Tongue (tissue), 2 donors: ENCODE data around the genes TMEM106C and LALBA.

- RAMPAGE, long total RNA, result no peak
Observed at GRCh38 chr12:47104747-47105480, 25.2 kb upstream of the AMIGO2 start.

DNA sequence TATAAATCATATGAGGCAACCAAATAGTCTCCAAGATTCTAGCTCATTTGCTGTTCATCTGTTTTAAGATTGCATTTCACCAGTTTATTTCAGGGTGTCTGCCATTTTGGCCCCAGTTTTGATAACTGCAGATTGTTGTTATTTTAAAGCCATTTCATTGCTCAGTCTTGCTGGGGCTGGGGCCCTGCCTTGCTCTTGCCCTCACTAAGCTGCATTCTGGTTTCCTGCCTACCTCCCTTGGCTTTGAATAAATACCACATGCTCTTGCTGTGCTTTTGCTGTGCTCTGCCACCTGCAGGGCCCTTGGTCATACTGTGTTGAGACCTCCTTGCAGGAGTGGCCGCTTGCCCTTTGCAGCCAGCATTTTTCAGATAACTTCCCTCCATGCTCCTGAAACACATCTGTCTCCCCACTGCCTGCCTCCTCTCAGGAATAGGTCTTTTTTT lies 114.0 kb upstream of the AMIGO2 start:
- RAMPAGE, long total RNA, result no peak

GRCh38 chr12:47222887-47223353 lies 143.2 kb upstream of the AMIGO2 start:
- RAMPAGE, long total RNA, result no peak

DNA sequence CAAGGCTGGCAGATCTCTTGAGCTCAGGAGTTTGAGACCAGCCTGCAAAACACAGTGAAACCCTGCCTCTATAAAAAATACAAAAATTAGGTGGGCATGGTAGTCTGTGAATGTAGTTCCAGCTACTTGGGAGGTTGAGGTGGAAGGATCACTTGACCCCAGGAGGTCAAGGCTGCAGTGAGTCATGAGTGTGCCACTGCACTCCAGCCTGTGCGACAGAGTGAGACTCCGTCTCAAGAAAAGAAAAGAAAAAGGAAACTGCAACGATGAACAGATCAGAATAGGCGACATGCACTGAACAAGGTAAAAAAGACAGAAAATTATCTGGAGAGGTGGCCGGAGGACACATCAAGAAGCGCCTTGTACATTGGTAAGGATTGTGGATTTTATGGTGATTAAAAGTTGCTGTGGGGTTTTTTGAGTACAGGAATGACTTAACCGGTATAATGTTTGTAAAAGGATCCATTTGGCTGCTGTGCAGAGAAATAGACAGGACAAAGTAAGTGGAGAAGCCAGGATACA lies 273.8 kb upstream of the AMIGO2 start:
- RAMPAGE, long total RNA, result no peak

DNA sequence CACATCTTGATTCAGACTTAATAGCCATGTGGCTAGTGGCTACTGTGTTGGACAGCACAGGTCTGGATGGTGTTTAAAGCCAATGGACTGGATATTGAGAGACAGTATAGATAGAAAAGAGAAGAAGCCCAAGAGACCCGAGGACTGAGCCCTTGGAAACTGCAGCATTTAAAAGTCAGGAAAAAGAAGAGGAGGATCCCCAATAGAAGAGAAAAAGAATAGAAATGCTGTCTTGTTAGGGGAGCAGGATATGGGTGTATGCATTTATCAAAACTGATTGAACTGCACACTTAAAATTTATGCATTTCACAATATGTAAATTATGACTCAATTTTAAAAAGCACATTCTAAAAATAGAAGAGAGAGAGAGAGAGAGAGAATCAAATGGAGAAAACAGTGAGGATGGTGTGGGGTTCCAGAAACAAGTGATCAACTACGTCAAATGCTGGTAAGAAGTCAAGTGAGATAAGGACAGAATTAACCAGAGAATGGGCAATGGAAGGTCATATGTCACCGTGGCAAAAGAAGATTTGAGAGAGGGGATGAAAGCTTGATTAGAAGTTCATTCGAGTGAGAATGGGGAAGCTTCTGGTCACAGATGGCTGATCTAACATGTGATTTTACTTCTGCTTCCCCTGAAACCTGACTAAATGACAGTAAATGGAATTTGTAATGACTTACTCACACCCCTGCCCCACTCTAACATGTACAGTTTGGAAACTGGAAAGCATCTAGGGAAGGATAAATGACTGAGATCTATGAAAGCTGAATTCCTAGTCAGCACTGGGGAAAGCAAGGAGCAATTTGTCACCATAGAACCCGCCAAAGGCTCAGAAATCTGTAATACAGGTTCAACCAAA lies 276.4 kb upstream of the AMIGO2 start:
- RAMPAGE, long total RNA, result no peak

GRCh38 chr12:47377332-47378057 lies 297.7 kb upstream of the AMIGO2 start:
- RAMPAGE, long total RNA, result no peak

GRCh38 chr12:47393006-47393287 lies 312.9 kb downstream of the RPAP3 start:
- RAMPAGE, long total RNA, result no peak

DNA sequence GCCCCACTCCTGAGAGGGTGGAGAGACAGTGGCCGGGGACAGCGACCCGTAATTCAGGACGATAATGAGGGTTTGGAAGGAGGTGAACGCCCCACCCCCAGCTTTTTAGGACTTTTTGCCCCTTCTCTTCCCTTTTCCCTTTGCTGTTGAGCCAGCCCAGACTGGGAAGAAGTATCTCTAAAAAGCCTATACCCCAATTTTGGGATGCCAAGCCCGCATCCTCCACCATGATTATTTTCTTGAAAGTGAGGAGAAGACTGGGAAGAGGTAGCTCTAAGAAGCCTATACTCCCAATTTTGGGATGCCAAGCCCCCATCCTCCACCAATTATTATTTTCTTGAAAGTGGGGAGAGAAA lies 1.0 kb upstream of the RAPGEF3 start:
- RAMPAGE, long total RNA, result no peak

DNA sequence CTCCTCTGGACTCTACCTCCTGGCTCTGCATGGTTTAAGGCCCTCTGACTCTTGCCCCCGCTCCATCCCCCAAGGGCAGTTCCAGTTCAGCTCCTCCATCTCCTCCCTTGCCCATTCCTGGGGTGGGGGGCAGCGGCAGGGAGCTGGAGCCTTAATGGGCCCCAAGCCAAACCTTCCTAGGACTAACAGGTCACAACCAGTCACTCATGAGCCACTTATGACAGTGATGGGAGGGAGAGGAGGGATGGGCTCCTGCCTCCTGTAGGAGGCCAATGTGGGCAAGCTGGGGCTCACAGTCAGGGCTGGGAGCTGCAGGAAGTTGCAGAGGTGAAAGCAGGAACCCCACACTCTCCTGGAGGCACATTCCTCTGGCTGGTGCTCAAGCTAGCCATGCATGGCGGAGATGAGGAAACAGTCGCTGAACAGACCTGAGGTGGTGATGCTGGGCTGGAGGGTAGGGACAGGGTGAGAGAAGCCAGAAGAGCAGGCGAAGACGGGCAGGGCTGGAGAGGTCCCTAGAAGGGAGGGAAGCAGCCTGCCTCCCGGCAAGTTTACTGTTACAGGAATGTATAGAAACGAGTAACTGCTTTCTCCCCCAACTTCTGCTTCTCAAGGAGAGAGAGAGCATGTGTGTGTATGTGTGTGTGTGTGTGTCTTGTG lies 5.0 kb upstream of the RAPGEF3 start:
- RAMPAGE, long total RNA, result no peak

GRCh38 chr12:47783608-47784006 lies 10.6 kb downstream of the SLC48A1 start:
- RAMPAGE, long total RNA, result no peak

GRCh38 chr12:47820399-47820955 lies 774 bp upstream of the HDAC7 start:
- RAMPAGE, long total RNA, result no peak

- RAMPAGE, long total RNA, result no peak
Observed at GRCh38 chr12:47908197-47908647, 3.4 kb upstream of the VDR start.

DNA sequence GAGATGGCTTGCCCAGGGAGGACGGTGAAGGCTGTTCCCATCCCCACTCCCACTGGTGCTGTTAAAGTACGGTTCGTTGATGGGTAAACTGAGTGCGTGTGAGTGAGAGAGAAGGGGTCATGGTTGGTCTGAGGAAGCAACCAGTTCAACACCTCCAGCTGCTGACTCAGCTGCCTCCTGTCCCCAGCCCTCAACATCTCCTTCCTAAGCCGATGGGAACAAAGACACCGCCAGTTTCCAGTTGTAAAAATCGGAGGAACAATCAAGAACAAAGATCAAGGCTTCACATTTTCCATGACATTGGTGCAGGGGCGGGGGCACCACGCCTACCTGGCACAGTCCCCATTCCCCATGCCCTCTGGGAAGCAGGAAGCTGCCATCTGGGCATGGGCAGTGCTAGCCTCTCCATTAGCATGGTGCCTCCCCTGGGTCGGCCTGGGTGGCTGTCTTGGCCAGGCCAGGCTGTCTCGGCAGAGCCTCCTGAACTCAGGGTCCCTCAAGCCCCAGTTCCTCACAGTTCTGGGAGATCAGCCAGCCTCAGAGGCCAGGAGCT lies 19.8 kb upstream of the TMEM106C start:
- RAMPAGE, long total RNA, result no peak

GRCh38 chr12:47963225-47964108 lies at the start of gene TMEM106C:
Gene TMEM106C (plus strand): TSS chr12:47963596.
- RAMPAGE, long total RNA, result start-site peak on the plus strand at chr12:47963593-47963617, 227 and 54 reads in 2 replicates

- RAMPAGE, long total RNA, result no peak
Observed at GRCh38 chr12:48037802-48038302, 33.6 kb upstream of the COL2A1 start.

DNA sequence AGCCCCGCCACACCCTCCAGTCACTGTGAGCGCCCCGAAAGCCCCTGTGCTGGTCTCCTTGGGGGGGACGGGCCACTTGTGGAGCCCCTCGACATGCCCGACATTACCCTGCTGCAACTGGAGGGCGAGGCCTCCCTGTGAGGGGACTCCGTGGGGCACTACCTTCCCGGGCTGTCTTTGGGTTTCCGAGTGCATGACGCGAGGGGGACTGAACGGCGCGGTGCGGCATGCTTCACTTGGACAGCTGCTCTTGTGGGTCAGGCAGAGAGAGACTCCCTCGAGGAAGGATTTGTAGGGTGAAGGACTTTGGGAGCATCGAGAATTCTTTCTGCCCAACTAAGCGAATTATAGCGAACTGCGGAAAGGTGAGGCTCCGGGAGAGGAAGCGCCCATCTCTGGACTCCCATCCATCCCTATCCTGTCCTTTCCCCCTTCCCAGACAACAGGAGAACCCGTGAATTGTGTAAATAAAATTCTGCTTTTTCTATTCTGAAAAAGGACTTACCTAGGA lies 1.2 kb downstream of the CCDC184 start:
- RAMPAGE, long total RNA, result no peak

- RAMPAGE, long total RNA, result no peak
Observed at GRCh38 chr12:48350008-48350752, 539 bp downstream of the ZNF641 start.

DNA sequence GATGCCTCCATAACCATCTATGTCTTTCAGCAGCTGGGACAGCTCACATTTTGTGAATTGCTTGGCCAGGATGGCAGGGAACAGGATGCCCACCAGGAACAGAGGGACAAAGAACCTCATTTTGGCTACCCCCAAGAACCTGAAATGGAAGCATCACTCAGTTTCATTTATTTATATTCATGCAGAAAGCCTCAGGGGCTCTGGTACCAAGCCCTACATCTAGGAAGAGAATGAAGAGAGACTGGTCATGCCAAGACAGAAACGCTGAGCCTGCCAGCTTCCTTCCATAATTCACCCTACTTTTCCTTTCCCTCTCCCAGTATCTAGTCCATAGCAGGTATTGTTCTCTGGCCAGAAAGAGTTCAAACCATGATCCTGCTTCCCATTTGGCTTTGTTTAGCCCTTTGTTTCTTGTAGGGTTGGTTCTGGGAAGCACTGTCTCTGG lies at the start of gene LALBA:
Gene LALBA (minus strand): TSS at position 146 of the 445 bp plus-strand sequence.
- RAMPAGE, long total RNA, result no peak

GRCh38 chr12:48678891-48679421 lies 3.1 kb downstream of the KANSL2 start:
- RAMPAGE, long total RNA, result no peak

- RAMPAGE, long total RNA, result no peak
Observed at GRCh38 chr12:48681145-48682090, 620 bp downstream of the KANSL2 start.